CMK (cell line): ENCODE data around the genes AIDA and CAPN8.

- RRBS: no CpG with 5 or more reads among the region's 2 CpGs
Observed at GRCh38 chr1:222622753-222623000, 4.8 kb downstream of the MIA3 start.

DNA sequence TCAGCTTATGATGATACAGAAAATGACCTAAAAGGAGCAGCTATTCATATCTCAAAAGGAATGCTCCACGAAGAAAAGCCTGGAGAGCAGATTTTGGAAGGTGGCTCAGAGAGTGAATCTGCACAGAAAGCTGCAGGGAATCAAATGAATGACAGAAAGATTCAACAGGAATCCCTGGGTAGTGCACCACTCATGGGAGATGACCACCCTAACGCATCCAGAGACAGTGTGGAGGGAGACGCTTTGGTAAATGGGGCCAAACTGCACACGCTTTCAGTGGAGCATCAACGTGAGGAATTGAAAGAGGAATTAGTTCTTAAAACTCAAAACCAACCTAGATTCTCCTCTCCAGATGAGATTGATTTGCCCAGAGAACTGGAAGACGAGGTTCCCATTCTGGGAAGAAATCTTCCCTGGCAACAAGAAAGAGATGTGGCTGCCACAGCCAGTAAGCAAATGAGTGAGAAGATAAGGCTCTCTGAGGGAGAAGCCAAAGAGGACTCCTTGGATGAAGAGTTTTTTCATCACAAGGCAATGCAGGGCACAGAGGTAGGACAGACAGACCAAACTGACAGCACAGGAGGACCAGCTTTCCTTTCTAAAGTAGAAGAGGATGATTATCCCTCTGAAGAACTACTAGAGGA, 11.0 kb downstream of the MIA3 start:
- RRBS: no CpG with 5 or more reads among the region's 6 CpGs

GRCh38 chr1:222643548-222644504, 25.9 kb downstream of the MIA3 start:
- RRBS: 3% methylated on average over 6 of the region's 45 CpGs

- RRBS: no CpG with 5 or more reads among the region's 6 CpGs
Observed at GRCh38 chr1:222654894-222655548, 37.1 kb downstream of the MIA3 start.

DNA sequence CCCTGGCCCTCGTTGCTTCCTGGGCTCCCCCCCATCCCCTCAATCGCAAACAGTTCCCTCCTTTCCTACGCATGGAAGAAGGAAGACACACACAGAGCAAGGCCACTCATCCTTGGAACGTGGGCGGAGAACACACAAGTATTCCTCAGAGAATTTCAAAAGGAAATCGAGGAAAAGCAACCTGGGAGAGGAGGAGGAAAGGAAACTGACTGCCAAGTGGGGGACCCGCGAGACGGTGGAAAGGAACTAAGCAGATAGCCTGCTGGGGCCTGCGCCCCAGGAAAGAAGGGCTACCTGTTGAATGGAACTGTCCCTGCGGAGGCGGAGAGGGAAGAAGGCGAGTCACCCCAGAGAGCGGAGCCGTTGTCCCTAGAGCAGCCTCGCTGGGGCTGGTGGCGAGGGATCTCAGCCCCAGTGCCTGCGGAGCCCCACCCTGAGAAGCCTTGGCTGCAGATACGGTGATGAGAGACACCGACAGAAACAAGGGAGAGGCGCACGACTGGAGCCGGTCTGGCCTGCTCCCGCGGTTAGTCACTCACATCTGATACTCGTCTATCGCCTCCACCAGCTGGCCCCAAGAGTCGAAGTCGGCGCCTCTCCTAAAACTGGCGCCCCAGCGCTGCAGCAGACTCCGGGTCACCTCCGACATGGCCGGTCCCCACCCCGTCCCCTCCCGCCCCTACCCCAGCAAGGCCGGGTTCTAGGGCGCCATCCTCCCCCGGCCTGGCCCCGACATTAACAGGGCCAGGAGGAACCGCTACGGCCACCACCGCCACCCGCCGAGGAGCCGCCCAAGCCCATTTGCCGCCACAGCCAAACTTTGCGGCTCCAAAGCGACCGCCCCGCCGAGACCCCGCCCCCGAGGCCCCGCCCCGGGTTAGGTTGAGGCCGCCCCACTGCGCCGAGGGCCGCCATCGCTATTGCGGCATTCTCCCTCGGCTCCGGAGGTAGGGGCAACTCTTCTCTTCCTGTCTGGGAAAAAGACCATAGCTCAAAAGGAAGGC, at the start of gene AIDA:
AIDA (minus strand) TSS at position 823 of the 1,004 bp plus-strand sequence.
- RRBS: 2% methylated on average over 9 of the region's 65 CpGs

DNA sequence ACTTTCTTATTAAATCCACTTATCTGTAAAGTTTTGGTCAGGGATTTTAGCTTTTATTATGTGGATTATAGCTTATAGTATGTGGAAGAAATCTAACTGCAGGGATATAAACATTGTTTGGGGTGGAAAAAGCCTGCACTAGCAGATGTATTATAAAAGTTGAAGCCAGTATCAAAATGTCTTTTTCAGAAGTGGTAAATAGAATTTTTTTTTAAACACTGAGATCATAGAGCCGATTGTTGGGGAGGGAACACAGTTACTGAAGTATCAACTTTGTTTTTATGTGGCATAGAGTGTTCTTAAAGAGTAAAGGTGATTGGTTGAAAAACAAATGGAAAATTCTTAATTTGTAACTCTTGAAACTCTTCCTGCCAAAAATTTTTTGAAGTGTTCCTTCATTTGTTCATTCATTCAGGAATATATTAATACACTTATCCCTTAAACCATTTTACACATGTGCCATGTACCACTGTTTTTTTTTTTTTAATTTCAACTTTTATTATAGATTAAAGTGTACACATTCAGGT, 83.3 kb downstream of the DISP1 start:
- RRBS: no CpG with 5 or more reads among the region's 1 CpG

GRCh38 chr1:223114843-223115298, 28.2 kb downstream of the TLR5 start:
- RRBS: no CpG with 5 or more reads among the region's 2 CpGs

GRCh38 chr1:223258725-223259091, 105.3 kb downstream of the SUSD4 start:
- RRBS: no CpG with 5 or more reads among the region's 6 CpGs

GRCh38 chr1:223364913-223365715, 1.1 kb upstream of the SUSD4 start:
- RRBS: 55% methylated on average over 17 of the region's 33 CpGs

DNA sequence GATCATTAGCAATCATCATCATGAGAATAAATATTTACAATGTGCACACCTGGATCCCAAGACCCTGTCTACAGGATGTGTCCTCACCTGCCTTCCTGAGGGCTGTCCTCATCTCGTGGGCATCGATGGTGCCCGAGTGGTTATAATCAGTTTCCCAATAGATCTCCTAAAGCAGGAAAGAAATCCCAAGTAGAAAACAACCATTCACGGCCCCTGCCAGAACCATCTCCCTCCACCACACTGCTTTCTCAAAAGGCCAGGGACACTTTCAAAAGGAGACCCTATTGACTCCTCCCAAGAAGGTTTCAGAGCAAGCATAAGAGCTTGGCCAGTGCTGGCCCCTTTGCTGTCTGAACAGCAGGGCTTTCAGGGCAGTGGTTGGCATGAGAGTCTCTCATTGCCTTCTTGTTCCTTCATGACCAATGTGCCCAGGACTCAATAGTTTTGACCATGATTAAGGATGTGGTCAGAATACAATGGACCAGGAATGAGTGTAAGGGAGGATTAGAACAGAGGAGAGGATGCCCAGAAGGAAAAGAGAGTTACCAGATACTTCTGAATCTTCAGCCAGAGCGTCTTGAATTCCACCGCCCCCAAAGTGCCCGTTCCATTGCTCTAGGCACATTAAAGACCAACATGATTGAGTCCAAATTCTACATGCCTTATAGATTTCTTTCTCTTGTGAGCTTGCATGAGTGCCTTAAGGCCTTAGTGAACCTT, 120.7 kb downstream of the CAPN8 start:
- RRBS: no CpG with 5 or more reads among the region's 7 CpGs

- RRBS: no CpG with 5 or more reads among the region's 2 CpGs
Observed at GRCh38 chr1:223631738-223631963, 33.9 kb downstream of the CAPN8 start.

- RRBS: no CpG with 5 or more reads among the region's 1 CpG
Observed at GRCh38 chr1:223655270-223655519, 10.3 kb downstream of the CAPN8 start.

GRCh38 chr1:223665233-223666059, at the start of gene CAPN8:
Gene CAPN8 (minus strand): TSS chr1:223665701.
- RRBS: no CpG with 5 or more reads among the region's 8 CpGs

DNA sequence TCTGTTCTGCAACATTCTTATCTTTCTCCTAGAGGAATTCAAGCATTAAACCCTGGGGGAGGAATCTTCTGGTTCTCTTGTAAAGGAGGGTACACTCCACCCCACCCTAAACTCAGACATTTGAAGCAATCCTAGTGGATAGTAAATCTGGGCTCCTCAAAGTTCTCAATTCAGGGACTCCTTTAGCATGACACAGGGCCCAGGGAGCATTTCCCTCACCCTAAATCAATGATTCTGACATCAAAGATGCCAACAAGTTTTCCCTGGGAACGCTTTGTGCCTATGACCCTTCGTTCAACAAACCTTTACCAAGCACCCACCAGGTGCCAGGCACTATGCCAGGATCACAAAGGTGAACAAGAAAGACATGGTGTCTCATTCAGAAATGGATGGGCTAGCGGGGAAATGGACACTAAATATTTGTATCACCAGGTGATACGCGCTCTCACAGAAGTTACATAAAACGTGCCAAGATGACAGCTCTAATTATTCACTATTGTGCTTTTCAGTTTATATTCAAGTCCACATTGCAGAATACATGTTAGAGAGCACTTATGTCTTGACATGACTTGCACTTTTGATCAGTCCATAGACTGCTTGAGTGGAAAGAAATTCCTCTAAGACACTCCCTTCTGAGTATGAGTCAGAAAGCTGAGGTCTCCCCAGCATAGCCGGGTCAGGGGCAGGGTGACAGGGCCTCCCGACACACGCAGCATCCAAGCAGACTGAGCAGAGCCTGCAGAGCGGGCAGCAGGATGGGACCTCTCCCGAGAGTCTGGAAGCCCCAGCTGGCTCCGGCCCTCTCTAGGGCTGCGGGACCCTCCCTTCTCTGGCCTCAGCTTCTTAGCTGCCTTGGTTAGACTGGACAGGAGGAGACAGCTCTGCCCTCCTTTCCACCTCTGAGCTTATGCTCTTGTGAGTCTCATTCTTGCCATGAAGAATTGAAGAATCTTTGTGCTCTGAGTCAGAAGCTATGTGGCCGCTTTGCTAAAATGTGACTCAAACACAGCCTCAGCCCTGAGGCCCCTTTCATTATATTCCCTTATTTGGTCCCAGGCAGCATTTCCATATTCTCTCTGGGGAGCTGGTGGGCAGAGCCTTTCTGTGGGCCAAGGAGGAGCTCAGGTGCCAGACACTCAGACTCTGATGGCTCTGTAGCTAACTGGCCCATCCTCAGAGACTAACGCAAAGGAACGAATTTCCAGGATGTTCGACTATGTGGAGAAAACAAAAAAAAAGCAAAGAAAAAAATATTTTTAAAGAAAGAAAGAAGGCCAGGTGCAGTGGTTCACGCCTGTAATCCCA, 11.4 kb upstream of the CAPN2 start:
- RRBS: 100% methylated on average over 2 of the region's 18 CpGs

DNA sequence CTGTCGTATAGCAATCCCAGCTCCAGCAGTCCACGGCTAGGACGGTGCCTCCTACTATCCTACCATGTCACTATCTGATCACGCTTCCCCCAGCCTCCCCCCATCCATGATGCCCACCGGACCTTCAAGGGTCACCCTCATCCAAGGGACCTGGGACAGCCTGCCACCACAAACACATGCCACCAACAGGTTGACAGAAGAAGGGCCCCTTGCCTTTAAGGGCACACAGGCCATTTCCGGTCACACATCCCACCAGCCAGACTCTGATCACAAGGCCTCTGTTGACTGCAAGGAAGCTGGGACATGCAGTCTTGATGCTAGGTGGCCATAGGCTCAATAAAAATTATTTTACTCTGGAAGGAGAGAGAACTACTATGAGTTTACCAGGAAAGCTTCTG, 58.7 kb downstream of the CAPN2 start:
- RRBS: 100% methylated on average over 1 of the region's 6 CpGs

- RRBS: no CpG with 5 or more reads among the region's 2 CpGs
Observed at GRCh38 chr1:223775933-223776220, 63.5 kb downstream of the CAPN2 start.

- RRBS: no CpG with 5 or more reads among the region's 3 CpGs
Observed at GRCh38 chr1:223792111-223792667, 53.6 kb downstream of the TP53BP2 start.

DNA sequence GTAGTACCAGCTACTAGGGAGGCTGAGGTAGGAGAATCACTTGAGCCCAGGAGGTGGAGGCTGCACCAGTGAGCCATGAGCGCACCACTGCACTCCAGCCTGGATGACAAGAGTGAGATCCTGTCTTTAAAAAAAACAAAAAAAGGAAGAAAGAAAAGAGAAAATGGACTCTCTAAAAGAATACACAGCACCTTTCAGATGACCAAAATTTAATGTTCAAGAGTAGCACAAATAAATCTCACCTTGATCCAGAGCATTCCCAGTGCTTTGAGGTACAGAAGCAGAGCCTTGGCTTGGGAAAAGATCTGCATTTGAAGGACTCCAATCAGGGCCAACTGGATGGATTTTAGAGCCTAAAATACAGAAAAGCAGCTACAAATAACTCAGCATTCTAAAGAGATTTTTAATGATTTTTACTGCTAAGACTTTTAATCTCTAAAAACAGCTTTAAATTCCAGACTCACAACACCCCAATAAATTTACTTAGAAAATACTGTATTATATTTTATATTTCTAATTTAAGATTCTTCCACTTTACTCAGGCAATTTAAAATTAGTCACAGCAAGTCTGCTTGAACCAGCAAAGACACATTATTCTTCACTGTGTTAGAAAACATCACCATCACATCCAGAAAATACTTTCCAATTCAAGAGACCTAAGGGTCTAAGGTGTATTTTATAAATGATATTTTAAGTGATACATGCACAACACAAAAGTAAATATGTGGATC, 45.1 kb downstream of the TP53BP2 start:
- RRBS: no CpG with 5 or more reads among the region's 1 CpG

- RRBS: 2% methylated on average over 39 of the region's 61 CpGs
Observed at GRCh38 chr1:223845202-223845795, 448 bp downstream of the TP53BP2 start.

GRCh38 chr1:223887777-223888684, 42.3 kb upstream of the TP53BP2 start:
- RRBS: no CpG with 5 or more reads among the region's 13 CpGs